Urinary bladder (tissue), 3 donors: ENCODE data around the gene KRT4.

DNA sequence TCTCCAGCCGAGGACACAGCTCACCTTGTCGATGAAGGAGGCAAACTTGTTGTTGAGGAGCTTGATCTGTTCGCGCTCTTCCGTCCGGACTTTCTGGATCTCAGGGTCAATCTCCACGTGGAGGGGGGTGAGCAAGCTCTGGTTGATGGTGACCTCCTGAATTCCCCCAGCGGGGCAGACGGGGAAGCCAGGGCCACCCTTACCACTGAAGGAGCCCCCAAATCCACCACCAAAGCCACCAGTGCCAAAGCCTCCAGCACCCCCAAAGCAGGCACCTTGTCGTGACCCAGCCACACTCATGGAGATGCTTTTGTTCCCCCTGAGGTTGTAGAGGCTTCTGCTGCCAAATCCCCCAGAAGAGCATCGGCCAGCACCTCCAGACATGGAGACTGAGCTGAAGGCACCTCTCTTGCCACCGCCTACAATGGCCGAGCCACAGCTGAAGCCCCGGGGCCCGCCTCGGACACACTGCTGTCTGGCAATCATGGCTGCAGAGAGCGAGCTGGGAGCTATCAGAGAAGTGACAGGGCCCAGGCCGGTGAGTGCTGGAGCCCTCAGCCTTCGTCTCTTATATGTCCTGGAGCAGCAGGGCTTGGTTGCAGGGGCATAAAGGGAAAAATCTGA is at the start of gene KRT4:
KRT4 (minus strand) TSS at position 544 of the 624 bp plus-strand sequence.
- PRO-cap = no peak
- RAMPAGE, long total RNA = no peak

DNA sequence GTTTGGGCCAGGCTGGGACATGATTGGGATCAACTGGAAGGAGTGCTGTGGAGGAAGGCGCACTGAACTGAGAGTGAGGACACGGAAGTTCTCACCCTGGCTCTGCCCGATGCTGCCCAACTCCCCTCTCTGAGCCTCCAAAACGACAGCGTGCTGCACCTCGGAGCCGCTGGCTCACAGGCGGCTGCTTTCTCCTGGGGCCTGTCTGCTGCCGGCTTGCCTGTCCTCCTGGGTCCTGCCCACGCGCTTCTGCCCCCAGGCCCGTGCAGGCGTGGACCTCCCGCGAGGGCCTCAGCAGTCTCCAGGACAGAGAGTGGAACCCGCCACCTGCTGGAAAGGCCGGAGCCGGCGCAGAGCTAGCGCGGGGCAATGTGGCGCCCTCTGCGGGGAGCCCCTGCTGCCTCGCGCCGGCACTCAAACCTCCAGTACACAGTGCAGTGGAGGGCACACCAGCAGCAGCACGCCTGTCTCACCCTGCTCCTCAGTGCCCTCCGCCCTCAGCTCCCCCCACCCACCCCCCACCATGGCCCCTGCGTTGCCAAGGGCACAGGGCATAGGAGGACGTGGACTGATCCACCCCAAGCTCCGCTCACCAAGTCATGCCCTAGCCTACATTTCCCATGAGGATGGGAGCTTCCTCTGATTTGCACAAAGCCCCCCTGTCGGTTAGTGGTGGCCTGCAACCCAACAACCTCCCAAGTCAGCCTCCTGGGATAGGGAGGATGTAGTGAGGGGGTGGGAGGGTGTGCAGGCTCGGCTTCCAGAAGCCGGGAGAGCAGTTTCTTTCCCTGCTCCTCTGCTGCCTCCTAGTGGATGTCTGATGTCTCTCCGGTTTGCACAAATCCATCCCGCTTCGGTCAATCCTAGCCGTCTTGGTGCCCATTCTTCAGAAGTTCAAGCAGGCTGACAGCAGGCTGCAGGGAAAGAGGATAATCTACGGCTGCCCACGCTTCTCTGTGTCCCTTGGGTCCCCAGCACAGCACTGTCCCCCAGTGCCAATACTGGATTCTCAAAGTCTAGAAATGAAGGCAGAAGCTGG is 25.3 kb downstream of the KRT8 start:
- PRO-cap = no peak
- RAMPAGE, long total RNA = no peak

- PRO-cap = no peak
- RAMPAGE, long total RNA = no peak
Measured at GRCh38 chr12:52898287-52898671, 6.6 kb downstream of the KRT8 start.

GRCh38 chr12:52902324-52902874 is 2.5 kb downstream of the KRT8 start:
- PRO-cap = no peak
- RAMPAGE, long total RNA = no peak

DNA sequence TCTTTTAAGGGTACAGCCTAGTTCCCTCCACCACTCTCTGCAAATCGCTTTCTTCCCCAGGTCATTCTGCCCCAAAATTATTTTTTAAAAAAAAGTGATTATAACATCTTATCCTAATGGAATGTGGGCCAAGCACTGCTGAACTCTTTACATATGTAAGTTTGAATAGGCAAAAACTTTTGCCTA is 1.9 kb downstream of the KRT8 start:
- PRO-cap = no peak
- RAMPAGE, long total RNA = no peak

- PRO-cap = no peak
- RAMPAGE, long total RNA = no peak
Measured at GRCh38 chr12:53009547-53010674, 3.7 kb downstream of the EIF4B start.

DNA sequence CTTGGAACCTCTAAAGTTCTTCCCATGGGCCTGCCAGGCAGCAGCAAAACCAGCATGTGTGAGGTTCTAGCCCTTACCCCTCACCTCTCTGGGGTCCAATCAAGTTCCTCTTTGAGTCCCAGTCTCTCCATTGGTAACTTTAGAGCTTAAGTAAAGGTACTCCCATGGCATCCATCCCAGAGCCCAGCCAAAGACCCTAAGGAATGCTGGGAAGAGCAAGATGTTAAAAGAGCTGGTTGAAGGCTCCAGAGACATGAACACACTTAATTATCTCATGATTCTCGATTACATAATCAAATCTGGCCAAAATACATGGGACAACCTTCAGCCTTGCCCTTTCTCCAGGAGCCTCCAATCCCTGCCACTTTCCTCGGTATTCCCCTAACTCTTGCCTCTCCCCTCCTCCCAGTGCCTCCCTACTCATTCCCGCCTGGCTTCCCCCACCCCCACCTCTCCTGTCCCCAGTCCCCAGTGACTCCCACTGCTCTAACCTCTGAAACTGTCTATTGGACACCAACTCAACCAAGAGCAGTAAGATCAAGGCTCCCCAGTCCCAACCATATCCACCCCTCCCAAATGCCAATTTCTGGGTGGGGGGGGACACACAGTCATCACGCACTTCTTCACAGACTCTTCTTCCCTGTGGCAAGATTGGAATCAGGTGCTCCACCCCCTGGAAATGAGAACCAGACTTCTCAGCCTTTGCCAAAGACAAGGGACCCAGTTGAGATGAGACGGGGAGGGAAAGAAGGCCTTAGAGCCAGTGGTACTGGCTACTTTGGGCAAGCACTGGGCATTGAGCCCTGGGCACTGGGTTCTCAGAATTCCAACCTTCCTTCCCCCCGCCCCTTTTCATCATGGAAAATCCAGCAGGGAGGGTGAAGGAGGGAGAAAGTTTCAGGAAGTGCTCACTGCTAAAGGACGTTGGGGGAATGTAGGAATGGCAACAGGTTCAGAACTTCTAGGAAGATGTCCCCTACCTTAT is 4.6 kb upstream of the TNS2 start:
- PRO-cap = unidirectional peak, plus-strand start at position 333 of the sequence; bidirectional peak, plus-strand start at position 917 of the sequence, minus-strand start at position 798 of the sequence
- RAMPAGE, long total RNA = no peak

DNA sequence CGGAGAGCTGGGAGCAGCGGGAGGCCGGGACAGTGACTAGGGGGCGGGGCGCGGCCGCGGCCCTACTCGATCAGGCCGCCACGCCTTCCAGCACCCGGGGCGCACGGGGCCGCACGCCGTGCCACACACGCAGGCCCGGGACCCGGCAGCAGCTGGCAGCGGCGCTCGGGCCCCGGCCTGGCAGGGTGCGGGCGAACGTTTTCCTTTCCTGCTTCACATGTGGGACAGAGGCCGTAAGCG is 2.4 kb upstream of the TNS2 start:
- PRO-cap = bidirectional peak, plus-strand start at position 93 of the sequence, minus-strand start at position 38 of the sequence; bidirectional peak, plus-strand start outside the sequence, minus-strand start at position 219 of the sequence
- RAMPAGE, long total RNA = no peak

GRCh38 chr12:53048079-53048466 is 1.8 kb upstream of the TNS2 start:
- PRO-cap = no peak
- RAMPAGE, long total RNA = no peak

GRCh38 chr12:53052265-53053036 is 2.6 kb downstream of the TNS2 start:
- PRO-cap = bidirectional peak, plus-strand start at chr12:53052823, minus-strand start at chr12:53052604
- RAMPAGE, long total RNA = no peak

- PRO-cap = no peak
- RAMPAGE, long total RNA = no peak
Measured at GRCh38 chr12:53060406-53061207, 10.7 kb downstream of the TNS2 start.

DNA sequence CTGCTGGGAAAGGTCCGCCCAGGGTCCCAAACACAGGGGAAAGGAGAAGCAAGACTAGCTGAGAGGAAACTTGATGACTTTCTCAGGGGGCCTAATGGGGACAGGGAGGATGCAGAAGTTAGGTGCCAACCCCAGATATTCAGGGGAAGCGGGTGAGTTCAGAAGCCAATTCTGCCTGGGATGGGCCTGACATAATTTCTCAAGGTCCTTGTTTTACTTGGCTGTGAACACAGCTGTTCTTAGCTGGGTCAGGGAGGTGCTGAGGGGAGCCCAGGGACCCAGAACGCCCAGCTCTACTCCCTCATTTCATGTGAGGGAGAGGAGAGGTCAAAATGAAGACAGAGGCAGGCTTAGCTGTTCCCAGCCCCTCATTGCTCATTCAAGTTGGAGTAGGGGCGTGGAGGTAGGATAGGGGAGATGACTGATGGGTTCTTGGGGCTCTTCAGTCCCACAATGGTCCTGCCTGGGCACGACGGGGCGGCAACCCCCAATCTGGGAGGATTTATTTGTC is 10.5 kb downstream of the SPRYD3 start:
- PRO-cap = no peak
- RAMPAGE, long total RNA = no peak

- PRO-cap = no peak
- RAMPAGE, long total RNA = no peak
Measured at GRCh38 chr12:53093900-53094441, 3.5 kb upstream of the IGFBP6 start.

GRCh38 chr12:53099185-53099706 is 1.8 kb downstream of the IGFBP6 start:
- PRO-cap = unidirectional peak, minus-strand start at chr12:53099490
- RAMPAGE, long total RNA = no peak

GRCh38 chr12:53115231-53115991 is 12.1 kb downstream of the SOAT2 start:
- PRO-cap = no peak
- RAMPAGE, long total RNA = no peak

DNA sequence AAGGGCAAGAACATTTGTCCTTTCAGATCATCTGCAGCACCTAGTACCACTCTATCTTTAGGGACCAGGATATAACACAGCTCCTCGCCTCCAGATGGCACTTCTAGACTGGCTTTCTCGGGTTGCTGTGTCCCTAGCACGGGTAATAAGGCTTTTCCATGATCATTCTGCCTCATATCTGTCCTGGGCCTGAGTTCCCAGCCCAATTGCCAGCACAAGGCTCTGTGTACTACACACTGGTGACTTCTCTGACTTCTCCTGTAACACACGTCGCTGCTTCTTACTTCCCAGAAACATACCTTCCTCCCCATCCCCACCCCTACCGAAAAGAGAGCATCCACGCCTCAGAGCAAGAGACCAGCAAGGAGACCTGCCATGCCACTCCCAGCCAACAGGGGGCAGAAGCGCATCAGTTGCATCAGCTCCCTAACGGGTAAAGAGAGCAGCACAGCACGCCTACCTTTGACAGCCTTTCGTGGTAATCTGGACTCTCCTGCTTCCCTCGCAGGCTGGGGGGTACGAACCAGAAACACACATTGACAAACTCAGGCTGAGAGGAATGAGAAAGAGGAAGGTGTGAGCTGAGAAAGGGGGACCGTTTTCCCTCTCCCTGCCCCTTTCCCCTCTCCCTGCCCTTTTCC is 21.2 kb upstream of the ZNF740 start:
- PRO-cap = no peak
- RAMPAGE, long total RNA = no peak

DNA sequence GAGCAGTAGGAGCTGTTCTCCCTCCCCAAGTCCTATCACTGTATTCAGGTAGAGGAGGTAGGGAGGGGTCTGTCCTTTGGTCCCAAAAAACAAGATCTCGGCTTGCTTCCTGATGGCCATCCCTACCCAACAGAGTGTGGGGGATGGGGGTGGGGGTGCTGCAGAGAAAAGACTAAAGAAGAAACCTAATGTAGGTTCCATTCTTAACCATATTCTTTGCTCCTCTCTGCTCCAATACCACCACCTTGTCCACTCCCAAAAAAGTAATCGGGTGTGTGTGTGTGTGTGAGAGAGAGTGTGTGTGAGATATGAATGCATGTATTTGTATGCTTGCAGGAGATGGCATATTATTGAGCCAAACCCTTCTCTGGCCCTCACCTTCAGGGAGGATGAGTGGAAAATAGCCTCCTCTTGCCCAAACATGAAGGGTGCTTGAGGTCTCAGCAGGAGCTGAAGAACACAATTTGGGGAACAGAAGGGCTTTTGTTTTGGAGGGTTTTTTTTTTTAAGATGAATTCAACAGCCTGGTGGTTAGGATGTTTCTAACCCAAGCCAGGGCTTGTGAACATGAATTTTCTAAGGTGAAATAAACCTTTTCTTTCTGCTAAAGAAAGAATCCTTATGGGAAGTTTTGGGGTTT is 8.0 kb upstream of the CSAD start:
- PRO-cap = no peak
- RAMPAGE, long total RNA = no peak

DNA sequence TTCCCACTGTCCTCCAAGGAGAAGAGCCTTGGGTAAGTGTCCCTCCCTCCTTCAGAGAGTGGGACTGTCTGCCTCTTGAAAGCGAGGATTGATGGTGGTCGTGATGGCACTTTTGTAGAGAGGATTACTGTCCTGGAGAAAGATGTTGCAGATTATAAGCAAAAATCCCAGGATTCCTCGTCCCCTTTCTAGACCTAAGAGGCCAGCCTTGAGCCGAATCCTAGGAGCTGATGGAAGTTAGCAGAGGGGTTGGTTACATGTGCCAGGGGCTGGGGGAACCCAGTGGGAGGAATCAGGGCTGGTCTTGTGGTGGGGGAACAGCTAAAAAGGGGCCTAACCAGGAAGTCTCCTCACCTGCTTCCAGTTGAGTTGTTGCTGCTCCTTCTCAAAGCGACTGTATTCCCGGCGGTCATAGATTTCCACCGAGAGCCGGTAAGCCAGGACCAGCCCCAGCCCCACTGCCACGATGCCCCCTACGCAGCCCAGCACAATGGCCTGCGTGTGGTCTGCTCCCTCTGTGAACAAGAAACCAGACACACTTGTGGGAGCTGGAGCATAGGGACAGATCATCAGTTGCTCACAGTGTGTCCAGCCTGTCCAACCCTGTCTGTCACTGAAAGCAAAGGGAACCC is 10.9 kb upstream of the CSAD start:
- PRO-cap = no peak
- RAMPAGE, long total RNA = no peak

GRCh38 chr12:53200682-53201402 is 6.2 kb downstream of the ITGB7 start:
- PRO-cap = no peak
- RAMPAGE, long total RNA = no peak

DNA sequence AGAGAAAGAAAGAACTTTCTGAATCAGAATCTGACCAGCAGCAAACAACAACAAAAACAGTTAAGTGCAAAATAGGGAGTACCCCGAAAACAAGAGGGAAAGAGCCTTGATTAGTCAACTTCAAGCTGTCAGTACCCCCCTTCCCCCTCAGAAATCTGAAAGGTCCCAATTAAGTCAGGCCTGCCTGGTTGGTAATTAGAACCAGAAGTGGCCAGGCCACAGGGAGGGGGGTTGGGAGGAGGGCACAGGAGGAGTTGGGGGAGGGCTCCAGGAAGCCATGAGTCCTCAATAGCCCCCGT is 9.7 kb downstream of the RARG start:
- PRO-cap = no peak
- RAMPAGE, long total RNA = no peak